Right ventricle myocardium (tissue), 1 donor: Measurements from ENCODE around the gene AKAP12.

DNA sequence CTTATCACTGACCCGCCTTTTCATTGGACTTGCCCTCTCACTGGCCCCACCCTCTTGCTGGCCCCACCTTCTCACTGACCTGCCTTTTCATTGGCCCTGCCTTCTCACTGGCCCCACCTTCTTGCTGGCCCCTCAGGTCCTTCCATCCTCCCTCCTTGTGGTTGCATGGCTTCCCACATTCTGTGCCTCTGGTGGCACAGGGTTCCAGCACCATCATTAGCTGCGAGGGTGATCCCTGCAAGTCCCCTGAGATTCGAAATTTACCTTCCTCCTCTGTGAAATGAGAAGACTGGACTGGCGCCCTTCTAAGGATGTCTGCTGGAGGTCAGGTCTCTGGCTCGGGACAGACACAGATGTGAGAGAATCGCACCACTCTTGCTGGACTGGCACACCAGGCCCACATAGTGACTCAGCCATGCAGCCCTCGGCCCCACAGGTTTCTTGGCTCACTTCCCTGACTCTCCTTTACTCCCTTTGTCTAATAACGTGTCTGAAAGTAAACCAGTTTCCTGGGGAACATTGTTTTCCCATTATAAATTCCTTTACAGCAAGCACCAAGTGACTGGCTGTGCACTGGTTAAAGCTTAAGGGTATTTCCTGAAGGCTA is 106.9 kb upstream of the PLEKHG1 start:
- PRO-cap, 2 experiments: no peak in any of the 2 experiments

GRCh38 chr6:150572957-150573637 is 26.6 kb upstream of the PLEKHG1 start:
- PRO-cap, 2 experiments: no peak in any of the 2 experiments

GRCh38 chr6:150720666-150721945 is 121.4 kb downstream of the PLEKHG1 start:
- PRO-cap, 2 experiments: no peak in any of the 2 experiments

- PRO-cap, 2 experiments: no peak in any of the 2 experiments
Observed at GRCh38 chr6:150813983-150814279, 51.6 kb upstream of the MTHFD1L start.

- PRO-cap, 2 experiments: no peak in any of the 2 experiments
Observed at GRCh38 chr6:150894634-150895596, 29.4 kb downstream of the MTHFD1L start.

GRCh38 chr6:150991156-150992022 is 125.9 kb downstream of the MTHFD1L start:
- PRO-cap, 2 experiments: no peak in any of the 2 experiments

DNA sequence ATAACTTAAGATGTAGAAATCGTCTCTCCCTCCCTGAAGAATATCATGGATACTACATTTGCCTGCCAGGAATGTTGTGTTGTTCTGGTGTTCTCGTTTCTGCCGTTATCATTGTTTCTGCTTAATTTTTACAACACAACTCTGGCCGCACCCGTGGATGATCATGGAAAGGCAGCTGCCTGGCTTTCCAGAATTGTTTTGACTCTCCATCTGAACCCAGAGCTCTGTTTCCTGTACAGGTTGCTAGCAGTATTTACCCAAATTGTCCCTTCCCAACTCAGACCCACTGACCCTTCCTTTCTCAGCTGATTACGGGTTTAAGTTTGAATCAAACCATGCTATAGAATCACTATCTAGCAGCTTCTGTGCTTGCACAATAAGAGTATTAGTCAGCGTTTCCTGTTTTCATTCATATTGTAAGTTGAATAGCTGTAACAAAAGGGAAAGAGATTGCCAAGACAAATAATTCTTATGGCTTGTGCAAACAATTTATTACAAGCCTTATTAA is 139.0 kb downstream of the MTHFD1L start:
- PRO-cap, 2 experiments: no peak in any of the 2 experiments

DNA sequence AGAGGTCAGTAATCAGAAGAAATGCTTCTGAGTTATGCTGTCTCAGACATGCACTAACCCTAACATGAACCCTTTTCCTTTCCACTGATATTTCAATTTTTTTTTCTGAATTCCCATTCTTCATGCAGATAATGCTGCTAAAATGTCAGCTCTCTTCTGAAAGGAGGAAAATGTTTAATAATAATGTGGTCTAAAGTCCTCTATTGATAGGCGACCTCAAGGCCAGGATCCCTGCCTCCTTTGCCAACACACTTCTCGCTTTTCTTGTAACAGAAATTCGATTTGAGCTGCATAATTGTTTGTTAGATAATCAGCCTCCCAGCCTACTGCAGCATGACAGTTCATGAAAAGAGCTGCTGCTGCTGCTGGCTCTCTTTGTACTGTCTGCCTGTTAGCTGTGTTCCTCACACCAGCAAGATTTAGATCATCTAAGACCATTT is 153.9 kb downstream of the MTHFD1L start:
- PRO-cap, 2 experiments: no peak in any of the 2 experiments

DNA sequence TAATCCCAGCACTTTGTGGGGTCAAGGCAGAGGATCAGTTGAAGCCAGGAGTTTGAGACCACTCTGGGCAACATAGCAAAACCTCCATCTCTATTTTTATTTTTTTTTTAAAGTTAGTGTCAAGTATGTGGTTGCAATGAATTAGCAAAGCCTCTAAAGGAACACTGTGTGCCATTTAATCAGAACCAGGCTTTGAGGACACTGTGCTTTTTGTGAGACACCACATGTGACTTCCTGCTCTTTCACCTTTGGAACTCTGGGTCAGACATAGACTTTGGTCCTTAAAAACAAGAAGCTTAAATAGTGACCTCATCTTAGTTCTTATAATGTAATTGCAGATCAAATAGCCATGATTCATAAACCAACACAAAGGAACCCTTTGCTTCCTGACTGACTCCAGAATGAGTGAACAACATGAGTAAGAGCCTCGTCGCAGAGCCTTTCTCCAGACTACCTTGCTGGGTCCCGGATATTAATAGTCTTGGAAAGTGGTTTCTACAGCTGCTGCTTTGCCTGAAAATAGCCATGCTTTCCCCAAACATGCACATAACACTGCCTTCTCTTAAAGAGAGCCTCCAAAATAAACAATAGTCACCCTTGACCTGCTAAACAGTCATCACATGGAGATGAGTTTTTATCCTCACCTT is 170.8 kb downstream of the MTHFD1L start:
- PRO-cap, 2 experiments: peak in 1 of 2 experiments; most common plus-strand start position 399 of the sequence (in 1)

DNA sequence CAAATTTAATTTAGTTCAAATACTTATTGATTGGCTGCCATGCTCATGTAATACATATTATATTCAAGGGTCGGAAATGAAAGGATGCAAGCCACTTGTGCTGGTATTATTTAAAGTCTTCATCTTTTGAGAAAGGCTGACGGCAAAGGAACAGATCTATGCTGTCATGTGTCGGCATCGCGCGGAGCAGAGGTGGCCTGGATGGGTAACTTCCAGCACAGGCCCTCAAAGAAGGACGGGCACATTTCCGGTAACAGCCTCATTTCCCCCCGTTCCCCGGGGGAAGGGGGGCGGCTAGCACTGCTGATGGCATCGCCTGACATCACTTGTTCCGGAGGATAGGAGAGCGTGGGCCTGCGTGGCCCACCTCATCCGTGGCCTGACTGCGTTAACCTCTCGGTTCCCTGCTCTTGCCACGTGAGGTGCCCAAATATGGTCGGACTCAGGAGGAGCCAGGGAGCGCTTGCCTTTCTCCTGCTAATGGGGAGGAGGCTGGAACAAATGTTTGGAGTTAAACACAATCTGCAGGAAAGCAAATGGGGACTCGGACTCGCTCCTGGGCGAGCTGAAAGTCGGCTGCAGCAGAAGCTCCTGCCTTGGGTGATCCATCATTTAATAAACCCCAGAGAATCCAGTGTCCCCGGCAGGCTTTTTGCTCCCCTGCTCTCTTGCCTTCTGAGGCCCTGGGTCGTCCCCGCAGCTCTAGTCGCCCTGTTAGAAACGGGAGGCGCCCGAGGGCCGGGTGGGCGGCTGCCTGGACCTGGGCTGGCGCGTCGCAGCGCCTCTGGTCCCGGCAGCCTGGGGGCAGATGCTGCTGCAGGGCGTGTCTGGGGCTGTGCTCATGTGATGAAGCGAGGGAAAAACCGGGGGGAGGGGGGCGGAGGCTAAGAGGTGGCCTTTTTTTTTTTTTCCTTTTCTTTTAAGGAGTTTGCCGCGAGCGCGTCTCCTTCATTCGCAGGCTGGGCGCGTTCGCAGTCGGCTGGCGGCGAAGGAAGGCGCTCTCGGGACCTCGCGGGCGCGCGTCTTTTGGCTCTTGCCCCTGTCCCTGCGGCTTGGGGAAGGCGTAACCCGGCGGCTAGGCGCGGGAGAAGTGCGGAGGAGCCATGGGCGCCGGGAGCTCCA is at the start of gene AKAP12:
Gene AKAP12, plus strand, starts transcription at position 508 of the 1,122 bp plus-strand sequence.
- PRO-cap, 2 experiments: peak in 2 of 2 experiments; most common plus-strand start position 951 of the sequence (in 2); most common minus-strand start position 385 of the sequence (in 2)

GRCh38 chr6:151292943-151293534 is 53.3 kb downstream of the AKAP12 start:
- PRO-cap, 2 experiments: no peak in any of the 2 experiments

DNA sequence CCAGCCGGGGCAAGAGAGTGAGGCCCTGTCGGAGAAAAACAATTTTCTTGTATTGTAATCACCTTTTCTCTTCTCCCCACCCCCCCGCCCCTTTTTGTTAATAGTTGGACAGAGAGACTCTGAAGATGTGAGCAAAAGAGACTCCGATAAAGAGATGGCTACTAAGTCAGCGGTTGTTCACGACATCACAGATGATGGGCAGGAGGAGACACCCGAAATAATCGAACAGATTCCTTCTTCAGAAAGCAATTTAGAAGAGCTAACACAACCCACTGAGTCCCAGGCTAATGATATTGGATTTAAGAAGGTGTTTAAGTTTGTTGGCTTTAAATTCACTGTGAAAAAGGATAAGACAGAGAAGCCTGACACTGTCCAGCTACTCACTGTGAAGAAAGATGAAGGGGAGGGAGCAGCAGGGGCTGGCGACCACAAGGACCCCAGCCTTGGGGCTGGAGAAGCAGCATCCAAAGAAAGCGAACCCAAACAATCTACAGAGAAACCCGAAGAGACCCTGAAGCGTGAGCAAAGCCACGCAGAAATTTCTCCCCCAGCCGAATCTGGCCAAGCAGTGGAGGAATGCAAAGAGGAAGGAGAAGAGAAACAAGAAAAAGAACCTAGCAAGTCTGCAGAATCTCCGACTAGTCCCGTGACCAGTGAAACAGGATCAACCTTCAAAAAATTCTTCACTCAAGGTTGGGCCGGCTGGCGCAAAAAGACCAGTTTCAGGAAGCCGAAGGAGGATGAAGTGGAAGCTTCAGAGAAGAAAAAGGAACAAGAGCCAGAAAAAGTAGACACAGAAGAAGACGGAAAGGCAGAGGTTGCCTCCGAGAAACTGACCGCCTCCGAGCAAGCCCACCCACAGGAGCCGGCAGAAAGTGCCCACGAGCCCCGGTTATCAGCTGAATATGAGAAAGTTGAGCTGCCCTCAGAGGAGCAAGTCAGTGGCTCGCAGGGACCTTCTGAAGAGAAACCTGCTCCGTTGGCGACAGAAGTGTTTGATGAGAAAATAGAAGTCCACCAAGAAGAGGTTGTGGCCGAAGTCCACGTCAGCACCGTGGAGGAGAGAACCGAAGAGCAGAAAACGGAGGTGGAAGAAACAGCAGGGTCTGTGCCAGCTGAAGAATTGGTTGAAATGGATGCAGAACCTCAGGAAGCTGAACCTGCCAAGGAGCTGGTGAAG is 42.4 kb downstream of the ZBTB2 start:
- PRO-cap, 2 experiments: no peak in any of the 2 experiments

DNA sequence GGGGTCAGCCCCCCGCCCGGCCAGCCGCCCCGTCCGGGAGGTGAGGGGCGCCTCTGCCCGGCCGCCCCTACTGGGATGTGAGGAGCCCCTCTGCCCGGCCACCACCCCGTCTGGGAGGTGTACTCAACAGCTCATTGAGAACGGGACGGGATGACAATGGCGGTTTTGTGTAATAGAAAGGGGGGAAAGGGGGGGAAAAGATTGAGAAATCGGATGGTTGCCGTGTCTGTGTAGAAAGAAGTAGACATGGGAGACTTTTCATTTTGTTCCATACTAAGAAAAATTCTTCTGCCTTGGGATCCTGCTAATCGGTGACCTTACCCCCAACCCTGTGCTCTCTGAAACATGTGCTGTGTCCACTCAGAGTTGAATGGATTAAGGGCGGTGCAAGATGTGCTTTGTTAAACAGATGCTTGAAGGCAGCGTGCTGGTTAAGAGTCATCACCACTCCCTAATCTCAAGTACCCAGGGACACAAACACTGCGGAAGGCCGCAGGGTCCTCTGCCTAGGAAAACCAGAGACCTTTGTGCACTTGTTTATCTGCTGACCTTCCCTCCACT is 1.3 kb downstream of the RMND1 start:
- PRO-cap, 2 experiments: no peak in any of the 2 experiments

GRCh38 chr6:151666317-151666984 is 141.0 kb upstream of the ESR1 start:
- PRO-cap, 2 experiments: no peak in any of the 2 experiments

DNA sequence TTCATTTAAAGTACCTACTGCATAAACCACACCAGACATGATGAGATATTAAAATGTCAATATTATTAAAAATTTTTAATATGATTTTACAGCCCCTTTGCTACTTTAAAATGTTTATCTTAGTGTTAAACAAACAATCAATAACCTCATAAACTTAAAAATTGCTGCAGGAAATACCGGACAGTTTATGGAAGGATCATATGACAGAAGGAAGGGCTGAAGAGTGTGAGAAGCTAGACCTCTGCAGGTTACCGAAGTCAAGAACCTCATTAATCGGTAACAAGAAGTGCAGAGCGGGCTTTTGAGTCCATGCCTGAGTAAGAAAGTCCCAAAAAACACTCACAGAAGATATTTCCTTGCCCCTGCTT is 117.7 kb upstream of the ESR1 start:
- PRO-cap, 2 experiments: no peak in any of the 2 experiments

DNA sequence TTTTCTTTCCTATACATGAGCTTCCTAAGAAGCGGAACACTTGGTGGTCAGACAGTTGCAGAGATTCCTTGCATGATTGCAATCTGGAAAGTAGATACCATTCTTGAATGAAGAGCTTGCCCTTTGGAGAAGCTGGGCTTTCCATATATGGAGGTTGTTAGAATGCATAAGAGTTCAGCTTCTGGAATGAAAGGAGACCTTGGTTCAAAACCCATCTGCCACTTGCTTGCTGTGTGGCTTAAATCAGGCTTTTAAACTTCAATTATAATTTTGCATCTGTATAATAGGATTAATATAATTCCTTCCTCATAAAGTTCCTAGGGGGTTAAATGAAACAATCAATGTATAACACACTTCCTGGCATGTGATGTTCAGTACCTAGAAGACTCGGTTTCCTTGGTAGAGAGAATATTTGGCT is 65.5 kb downstream of the ESR1 start:
- PRO-cap, 2 experiments: no peak in any of the 2 experiments

DNA sequence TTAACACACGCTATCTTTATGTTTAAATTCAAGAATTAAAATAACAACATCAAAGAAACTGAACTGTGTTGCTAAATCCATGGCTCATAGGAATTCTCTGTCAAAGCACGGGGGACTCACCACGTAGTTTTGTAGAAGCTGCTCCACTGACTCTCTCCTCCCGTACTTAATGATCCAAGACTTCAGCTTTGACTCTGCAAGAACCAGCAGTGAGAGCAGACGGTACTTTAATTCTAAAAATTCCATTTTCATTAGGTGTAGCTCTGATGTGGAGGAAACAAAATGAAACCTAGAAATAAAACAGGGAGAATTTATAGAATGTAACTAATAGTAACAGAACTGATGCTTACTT is 165.7 kb downstream of the SYNE1 start:
- PRO-cap, 2 experiments: no peak in any of the 2 experiments

- PRO-cap, 2 experiments: no peak in any of the 2 experiments
Observed at GRCh38 chr6:152471829-152472203, 165.3 kb downstream of the SYNE1 start.

DNA sequence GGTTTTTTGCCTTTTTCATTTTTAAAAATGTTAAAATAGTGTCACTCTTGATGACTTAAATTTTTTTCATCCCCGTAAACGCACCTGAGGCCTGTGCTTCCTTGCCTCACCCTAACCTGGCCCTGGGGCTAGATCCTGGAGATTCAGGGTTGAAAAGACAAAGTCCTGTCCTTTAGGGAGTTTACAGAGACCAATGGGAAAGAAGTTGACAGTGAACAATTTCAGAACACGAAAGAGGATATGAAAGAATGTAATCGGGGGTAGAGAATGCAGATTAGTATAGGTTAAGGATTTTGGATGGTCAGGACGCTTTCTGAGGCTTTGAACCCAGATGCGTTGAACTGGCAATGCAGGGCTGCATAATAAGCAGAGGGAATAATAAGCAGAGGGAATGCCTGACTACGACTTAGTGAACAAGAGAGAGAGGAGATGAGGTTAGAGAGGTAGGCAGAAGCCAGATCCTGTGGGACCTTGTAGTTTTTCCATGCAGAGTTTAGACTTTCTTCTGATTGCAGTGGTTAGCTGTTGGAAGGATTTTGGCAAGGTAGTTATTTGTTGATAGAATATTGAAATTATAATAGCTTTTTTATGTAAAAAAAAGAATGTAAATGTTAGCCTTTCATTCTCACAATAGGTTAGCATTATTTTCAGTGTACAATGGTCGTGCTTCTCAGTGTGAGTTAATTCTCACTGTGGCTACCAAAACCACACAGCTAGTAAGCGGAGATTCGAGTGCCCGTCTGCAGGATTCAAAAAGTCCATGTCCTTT is 1.8 kb upstream of the FBXO5 start:
- PRO-cap, 2 experiments: no peak in any of the 2 experiments

DNA sequence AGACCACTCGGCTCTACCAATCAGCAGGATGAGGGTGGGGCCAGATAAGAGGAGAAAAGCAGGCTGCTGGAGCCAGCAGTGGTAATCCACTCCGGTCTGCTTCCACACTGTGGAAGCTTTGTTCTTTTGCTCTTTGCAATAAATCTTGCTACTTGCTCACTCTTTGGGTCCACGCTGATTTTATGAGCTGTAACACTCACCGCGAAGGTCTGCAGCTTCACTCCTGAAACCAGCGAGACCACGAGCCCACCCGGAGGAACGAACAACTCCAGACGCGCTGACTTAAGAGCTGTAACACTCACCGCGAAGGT is 3.2 kb upstream of the RGS17 start:
- PRO-cap, 2 experiments: no peak in any of the 2 experiments